AG04450 (cell line): ENCODE measurements around a stretch of chr17.

GRCh38 chr17:78504988-78505414, 72.2 kb downstream of the DNAH17 start:
- CAGE, long polyA plus RNA: no peak
- RRBS: no CpG with 5 or more reads among the region's 16 CpGs

- CAGE, long polyA plus RNA: no peak
- RRBS: no CpG with 5 or more reads among the region's 9 CpGs
Measured at GRCh38 chr17:78685611-78686266, 96.3 kb downstream of the CYTH1 start.

- CAGE, long polyA plus RNA: no peak
- RRBS: no CpG with 5 or more reads among the region's 3 CpGs
Measured at GRCh38 chr17:78705007-78705381, 77.1 kb downstream of the CYTH1 start.

DNA sequence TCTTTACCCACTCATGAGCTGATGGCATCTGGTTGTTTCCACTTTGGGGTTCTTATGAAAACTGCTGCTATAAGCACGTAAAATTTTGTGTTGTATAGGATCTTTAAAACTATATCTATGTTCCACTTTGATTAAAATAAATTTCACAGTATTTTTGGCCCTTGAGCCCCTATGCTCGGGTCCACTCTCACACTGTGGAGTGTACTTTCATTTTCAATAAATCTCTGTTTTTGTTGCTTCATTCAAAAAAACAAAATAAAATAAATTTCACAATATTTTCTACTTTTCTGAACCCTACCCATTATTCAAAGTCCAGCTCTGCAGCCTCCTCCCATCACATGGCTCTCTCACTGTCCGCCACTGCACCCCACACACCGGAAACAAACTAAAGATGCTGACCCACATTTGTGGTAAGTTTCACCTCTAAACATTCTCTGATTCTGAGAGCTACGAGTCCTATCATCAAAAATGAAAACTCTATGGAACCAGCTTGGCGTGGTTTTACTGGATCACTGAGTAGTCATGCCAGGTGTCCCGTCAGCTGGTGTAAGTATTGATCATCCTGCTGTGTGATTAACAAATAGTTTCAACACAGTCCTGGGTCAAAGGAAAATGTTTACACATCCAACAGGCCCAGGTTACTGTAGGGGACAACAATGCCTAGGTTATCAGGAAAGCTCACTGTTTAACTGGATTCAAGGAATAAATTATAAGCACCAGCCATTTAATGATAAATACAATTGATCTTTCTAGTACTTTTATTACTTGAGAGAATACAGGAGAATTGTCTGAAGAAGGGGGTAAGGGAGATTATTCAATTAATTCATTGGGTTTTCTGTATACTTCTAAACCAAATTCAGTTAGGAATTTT, 34.1 kb downstream of the CYTH1 start:
- CAGE, long polyA plus RNA: no peak
- RRBS: no CpG with 5 or more reads among the region's 7 CpGs

DNA sequence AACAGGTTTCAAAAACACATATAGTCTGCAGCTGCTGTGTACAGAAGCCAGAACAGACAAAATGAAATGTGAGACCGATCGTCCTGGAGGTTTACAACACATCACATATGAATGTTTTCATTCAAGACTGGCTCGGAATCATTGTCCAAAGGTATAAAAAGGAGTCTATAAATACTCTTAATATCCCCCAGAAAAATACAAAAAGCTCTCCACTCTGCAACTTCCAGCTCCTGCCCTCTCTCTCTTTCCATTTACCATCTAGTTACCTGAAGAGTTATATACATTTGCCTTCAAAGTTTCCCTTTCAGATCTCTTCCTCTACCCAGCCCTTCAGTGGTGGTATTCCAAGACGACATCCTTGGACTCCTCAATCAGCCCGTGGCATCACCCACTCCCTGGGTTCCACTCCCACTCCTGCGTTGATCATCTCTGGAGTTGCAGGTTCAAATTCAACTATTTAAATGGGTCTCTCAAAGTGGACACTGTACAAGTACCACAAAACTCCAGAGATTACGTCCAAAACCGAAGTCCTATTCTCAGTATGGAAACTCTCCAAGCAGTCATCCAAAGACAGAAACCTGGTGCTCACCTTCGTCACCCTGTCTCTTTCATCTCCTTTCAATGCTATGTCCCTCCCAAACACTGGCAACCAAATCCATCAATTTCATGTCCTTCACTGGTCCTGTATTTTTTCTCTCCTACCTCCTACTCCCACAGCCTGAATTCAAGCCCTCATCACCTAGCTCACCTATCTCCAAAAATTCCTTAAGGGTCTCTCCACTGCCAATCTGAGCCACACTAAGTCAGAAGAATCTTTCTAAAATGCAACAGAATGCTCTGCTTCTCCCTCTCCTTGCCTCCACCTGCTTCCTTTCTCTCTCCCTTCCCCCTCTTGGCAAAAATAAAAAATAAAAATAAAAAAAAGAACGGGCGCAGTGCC, 13.9 kb downstream of the CYTH1 start:
- CAGE, long polyA plus RNA: no peak
- RRBS: no CpG with 5 or more reads among the region's 11 CpGs

DNA sequence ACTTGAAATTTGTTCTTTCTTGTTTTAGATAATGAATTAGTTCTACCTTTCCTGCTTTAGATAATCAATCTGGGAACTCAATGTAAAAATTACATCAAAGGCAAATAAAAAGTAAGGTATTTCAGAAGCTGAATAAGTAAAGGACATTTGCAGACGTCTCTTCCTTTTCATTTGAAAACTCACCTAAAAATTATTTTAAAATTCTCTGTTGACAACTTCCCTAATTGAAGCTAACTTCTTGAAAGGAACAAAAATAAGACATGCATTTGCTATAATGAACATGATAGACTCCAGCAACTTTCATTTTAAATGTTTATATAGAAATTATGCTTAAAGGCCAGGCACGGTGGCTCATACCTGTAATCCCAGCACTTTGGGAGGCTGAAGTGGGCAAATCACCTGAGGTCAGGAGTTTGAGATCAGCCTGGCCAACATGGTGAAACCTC, 6.5 kb downstream of the CYTH1 start:
- CAGE, long polyA plus RNA: no peak
- RRBS: no CpG with 5 or more reads among the region's 2 CpGs

GRCh38 chr17:78779338-78779600, 2.8 kb downstream of the CYTH1 start:
- CAGE, long polyA plus RNA: no peak
- RRBS: no CpG with 5 or more reads among the region's 4 CpGs

DNA sequence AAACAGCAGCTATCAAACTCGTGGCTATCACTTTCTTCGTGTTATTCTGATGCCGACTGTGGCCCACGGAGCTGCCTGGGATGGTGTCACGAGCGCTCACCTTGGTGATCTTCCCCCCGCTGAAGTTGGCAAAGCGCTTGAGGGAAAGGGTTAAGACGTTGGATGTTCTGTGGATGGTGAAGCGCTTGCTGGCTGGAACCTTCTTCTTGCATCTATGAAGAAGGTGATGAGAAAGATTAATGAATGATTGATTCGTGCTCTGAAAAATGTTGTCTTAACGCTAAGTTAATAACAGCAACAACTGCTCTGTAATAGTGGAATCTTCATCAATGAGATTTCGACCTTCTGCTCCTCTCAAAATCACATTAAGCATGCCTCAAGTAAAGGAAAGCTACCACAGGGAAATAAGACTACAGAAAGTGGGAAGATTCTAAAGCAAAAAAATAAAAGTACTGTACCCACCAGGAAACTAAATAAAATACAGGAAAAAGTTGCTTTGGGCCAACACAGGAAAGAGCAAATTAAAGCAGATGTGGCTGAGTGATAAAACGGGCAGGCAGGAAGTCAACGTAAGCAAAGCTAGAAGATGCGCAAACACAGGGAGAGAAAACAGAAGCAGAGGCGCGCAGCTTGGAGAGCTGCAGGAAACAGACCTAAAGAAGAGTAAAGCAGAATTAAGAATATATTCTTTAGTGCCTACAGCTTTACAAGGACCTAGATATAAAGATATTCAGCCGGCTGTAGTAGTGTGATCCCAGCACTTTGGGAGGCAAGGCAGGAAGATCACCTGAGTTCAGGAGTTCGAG, 21.8 kb downstream of the USP36 start:
- CAGE, long polyA plus RNA: no peak
- RRBS: no CpG with 5 or more reads among the region's 20 CpGs

GRCh38 chr17:78837506-78838004, 3.1 kb downstream of the USP36 start:
- CAGE, long polyA plus RNA: no peak
- RRBS: no CpG with 5 or more reads among the region's 3 CpGs

- CAGE, long polyA plus RNA: no peak
- RRBS: no CpG with 5 or more reads among the region's 15 CpGs
Measured at GRCh38 chr17:78870613-78871060, 30.0 kb upstream of the USP36 start.

DNA sequence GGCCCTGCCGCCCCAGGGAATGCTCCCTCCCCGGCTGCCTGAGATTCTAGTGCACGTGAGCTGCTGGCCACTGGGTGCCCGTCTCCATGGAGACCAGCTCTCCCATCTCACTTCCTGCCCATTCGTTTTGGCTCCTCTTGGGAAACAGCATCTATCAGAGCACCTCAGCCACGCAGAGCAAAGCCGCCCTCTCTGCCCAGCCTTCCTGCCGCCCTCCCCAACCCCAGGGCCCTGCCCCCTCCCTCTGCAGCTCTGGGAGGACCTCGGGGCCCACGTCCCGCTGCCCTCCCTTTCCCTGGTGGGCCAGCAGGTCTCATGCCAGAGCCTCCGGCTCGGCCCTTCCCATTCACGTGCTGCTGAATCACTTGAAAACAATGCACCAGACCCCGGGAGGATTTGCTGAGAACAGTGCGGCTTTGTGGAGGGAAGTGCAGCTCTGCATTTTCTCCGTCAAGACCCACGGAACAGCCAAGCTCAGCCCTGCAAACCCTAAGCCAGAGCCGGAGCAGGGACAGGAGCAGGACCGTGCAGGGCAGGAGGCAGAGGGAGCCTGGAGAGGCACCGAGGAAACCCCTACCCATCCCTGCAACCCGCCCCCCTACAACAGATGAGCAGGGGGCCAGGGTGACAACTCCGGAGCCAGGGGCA, 19.3 kb downstream of the CEP295NL start:
- CAGE, long polyA plus RNA: no peak
- RRBS: 4% methylated on average over 8 of the region's 23 CpGs

DNA sequence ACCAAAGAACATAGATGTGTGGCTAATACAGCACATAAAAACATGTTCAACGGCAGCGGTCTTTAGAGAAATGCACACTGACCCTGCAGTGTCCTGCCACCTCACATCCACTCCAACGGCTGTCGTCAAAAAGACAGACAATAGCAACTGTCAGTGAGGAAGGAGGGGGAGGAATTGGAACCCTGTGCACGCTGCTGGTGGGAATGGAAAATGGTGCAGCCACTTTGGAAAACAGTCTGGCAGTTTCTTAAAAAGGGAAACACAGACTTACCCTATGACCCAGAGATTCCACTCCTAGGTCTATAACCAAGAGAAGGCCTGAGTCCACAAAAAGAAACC, 7.7 kb downstream of the CEP295NL start:
- CAGE, long polyA plus RNA: no peak
- RRBS: no CpG with 5 or more reads among the region's 5 CpGs

DNA sequence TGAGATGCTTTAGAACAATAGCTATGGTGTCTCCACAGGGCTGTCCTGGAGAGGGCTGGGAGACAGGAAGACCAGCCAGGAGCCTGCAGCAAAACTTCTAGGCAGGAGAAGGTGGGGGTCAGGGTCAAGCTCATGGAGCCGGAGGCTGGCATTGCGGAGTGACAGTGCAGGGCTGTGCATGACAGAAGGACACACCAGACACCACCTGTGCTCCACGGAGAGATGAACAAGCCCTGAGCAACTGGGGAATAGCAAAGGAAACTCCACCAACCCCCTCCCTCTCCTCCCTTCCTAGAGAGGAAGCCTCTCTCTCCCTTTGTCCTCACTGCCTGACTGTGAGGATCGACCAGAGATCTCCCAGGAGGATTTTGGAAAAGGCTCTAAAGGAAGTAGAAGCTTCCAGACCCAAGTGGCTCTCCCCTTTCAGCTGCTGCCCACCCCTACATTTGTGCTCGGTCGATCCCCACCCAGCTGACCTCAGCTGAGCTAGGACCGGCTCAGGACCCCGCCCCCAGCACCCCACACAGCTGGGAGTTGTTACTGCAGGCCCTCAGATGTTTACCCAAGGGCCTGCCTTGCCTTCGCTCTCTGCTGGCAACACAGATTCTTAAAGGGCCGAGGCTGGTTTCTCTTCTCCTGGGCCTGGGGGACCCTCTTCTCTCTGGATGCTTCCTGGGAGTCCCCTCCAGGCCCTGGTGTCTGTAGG, 26.7 kb upstream of the TIMP2 start:
- CAGE, long polyA plus RNA: no peak
- RRBS: no CpG with 5 or more reads among the region's 10 CpGs

GRCh38 chr17:78971967-78972490, 7.7 kb downstream of the LGALS3BP start:
- CAGE, long polyA plus RNA: no peak
- RRBS: no CpG with 5 or more reads among the region's 16 CpGs

DNA sequence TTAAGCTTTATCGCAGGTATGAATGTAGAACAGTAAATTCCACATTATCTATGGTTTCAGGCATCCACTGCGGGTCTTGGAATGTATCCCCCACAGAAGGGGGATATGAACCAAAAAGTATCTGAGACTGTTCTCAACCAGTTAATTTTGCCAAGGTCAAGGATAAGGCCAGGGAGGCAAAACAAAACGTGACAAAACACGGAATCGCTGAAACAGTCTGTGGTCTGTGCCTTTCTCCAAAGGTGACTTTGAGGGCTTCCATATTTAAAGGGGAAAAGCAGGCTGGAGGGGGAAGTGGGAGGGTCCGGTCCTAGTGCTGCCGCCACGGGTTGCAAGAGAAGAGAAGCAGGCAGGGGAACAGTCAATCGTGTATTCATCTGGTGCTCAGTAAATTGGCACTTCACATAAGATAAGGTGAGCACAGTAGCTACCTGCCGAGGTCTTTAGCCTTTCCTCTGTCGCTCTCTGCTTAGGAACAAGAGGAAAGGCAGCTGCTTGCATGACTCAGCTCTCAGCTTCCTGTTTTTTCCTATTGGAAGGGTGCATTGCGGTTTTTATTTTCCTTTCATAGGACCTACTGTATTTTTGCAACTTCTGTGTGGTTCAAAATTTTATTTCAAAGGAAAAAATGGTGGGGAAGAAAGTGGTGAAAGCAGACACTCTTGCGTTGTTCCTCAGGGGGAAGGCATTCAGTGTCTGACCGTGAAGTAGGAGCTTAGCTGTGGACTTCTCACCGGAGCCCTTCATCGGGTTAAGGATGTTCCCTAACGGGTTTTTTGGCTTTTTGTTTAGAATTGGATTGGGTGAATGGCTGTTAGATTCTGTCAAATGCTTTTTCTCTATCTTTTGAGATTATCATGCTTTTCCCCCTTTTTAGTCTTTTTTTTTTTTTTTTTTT, 7.0 kb upstream of the LGALS3BP start:
- CAGE, long polyA plus RNA: no peak
- RRBS: no CpG with 5 or more reads among the region's 17 CpGs

DNA sequence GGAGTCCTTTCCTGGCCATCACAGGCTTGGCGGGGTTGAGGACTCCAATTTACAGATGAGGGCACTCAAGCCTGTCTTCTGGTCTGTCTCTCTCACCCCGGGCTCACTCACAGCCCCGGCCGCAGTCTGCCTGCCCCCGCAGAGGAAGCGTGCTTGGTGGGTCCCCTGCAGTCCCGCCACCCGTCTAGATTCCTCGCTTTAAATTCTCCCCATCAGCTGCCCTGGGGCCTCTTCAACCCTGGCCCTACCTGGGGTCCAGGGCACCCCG, 92.8 kb downstream of the ENGASE start:
- CAGE, long polyA plus RNA: no peak
- RRBS: no CpG with 5 or more reads among the region's 10 CpGs

DNA sequence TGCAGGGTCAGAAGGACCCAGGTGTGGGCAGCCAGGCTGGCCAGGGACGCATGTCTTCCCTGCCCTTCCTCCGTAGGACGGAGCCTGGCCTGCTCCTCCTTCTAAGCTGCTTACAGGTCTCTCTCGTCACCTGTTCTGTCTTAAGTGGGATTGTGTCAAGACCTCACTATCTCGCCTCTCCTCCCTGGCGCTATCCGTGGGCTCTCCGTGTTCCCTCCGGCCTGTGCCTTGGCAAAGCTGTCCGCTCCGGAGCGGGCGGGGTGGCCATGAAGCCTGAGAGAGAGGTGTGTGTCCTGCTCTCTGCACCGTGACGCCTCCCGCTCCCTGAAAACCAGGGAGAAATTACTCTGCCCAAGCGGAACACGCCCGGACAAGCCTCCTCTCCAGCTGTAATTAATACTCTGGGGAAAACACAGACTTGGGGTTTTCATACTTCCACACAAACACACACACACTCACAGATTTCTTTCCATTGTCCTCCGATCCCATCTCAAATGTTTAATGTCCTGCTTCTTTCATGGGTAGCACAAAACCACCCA, 153.5 kb downstream of the ENGASE start:
- CAGE, long polyA plus RNA: no peak
- RRBS: 87% methylated on average over 3 of the region's 20 CpGs

- CAGE, long polyA plus RNA: no peak
- RRBS: no CpG with 5 or more reads among the region's 32 CpGs
Measured at GRCh38 chr17:79607738-79608478, 2.9 kb downstream of the RBFOX3 start.

DNA sequence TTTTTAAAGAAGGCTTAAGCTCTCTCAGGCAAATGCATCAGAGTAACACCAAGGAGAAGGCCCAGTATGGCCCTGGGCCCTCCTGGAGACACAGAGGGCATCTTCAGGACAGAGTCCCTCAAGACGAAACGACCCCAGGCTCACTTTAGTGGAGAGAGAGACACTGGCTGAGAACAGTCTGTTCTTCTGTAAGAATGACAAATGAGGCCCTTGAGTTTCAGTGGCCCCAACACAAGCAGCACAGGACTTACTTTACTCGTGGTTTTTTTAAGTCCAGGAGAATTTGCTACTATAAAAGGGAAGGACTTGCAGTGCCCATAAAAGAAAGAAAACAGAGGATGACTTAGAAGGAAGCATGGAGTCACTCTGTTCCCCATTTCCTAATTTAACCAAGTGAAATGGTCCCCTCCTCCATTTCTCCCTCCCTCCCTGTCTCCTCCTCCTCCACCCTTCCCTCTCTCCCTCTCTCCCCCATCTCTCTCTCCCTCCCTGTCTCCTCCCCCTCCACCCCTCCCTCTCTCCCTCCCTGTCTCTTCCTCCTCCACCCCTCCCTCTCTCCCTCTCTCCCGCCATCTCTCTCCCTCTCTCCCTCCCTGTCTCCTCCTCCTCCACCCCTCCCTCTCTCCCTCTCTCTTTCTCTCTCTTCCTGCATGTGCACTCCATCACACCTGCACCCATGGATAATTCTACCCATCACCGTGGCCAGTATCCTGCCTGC, 47.2 kb upstream of the RBFOX3 start:
- CAGE, long polyA plus RNA: no peak
- RRBS: no CpG with 5 or more reads among the region's 5 CpGs

- CAGE, long polyA plus RNA: no peak
- RRBS: no CpG with 5 or more reads among the region's 8 CpGs
Measured at GRCh38 chr17:79769990-79770389, 8.0 kb upstream of the CBX2 start.